Heart right ventricle (tissue), 2 donors: ENCODE measurements around a stretch of chr1.

GRCh38 chr1:21310663-21311165 is 20.5 kb upstream of the ECE1 start:
- PRO-cap, 2 experiments, result no peak in any of the 2 experiments

DNA sequence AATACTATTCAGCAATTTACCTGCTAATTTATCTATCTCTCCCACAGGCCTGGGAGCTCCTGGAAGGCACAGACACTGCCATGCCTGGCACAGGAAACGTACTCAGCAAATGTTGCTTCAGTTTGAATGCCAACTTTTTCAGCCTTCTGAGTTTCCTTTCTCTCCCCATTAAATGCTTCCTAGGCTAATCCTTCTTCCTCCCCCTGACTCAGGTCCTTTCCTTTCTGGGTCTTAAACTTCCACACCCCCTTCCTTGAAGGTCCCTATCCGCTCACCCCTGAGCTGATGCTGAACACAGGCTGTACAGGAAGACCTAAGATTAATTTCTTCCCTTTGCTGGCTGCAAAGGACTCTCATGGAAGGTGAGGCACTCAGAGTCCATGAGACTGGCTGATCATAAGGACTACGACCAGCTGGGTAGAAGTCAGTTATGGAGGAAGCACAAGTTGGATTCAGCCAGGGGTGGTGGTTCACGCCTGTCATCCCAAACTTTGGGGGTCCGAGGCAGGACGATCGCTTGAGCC is 40.3 kb upstream of the ECE1 start:
- PRO-cap, 2 experiments, result no peak in any of the 2 experiments

GRCh38 chr1:21333953-21335067 is 44.0 kb upstream of the ECE1 start:
- PRO-cap, 2 experiments, result no peak in any of the 2 experiments

DNA sequence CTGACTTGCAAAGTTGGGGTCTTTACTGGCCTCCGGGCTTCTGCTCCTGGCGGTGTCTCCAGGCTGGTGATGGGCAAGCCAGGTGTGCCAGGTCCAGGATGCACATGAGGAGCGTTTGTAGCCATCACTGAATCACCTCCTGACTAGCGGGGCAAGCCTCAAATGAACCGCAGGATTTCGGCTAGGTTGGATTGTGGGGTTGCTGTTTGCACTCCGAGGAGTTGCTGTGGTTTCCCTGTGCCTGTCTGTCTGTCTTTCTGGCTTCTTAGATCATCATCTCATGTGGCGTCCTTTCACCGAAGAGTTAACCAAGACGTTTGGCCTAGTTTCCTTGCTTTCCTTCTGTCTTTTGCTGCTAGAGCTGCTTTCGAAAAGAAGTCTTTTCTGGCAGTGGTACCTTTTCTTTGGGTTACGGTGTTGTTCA is 810 bp downstream of the NBPF3 start:
- PRO-cap, 2 experiments, result no peak in any of the 2 experiments

DNA sequence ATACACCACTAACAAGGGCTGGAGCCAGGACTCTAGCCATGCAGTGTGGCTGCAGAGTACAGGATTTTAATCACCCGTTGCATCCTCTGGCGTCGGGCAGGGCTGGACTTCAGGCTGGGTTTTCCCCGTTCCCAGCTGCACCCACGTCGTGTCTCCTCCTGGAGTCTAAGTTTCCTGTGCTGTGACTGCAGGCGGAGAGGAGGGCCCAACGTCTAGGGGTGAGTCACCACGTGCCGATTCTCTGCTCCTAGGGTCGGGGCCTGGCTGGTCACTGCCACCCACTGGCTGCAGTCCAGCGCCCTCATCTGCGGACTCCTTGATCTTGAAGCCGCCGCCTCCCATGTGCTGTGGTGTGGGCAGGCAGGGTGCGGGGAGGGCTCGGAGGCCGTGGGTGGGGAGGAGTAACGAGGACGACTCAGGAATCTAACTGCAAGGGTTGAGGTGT is 77.7 kb downstream of the ALPL start:
- PRO-cap, 2 experiments, result peak in 1 of 2 experiments; most common plus-strand start position 198 of the sequence (in 1); most common minus-strand start position 68 of the sequence (in 1)

DNA sequence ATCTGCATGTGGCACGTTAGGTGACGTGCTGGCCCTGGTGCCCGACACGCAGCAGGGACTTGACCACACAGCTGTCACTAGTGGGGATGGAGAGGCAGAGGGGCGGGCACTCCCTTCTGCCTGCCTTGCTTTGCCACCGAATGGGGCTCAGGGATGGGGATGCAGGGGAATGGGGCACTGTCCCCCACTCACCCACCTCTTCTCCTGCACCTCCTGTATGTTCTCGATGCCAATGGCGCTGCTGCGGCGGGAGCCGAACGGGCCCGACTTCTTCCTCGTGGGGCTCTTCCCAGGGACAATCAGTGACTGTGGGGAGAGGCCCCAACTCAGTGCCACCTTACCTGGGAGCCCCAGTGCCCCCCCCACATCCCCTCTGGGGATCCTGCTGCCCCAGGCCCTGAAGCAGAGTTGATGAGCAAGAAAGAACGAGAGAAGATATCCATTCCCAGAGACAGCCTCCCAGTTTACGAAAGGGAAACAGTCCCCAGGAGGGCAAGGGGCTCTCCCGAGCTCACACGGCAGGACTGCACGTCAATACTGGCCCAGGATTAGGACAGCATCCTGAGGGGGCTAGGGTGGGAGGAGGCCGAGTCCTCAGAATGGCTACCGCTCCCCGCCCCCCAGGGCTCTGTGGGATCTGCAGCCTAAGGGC is 66.4 kb downstream of the RAP1GAP start:
- PRO-cap, 2 experiments, result no peak in any of the 2 experiments

DNA sequence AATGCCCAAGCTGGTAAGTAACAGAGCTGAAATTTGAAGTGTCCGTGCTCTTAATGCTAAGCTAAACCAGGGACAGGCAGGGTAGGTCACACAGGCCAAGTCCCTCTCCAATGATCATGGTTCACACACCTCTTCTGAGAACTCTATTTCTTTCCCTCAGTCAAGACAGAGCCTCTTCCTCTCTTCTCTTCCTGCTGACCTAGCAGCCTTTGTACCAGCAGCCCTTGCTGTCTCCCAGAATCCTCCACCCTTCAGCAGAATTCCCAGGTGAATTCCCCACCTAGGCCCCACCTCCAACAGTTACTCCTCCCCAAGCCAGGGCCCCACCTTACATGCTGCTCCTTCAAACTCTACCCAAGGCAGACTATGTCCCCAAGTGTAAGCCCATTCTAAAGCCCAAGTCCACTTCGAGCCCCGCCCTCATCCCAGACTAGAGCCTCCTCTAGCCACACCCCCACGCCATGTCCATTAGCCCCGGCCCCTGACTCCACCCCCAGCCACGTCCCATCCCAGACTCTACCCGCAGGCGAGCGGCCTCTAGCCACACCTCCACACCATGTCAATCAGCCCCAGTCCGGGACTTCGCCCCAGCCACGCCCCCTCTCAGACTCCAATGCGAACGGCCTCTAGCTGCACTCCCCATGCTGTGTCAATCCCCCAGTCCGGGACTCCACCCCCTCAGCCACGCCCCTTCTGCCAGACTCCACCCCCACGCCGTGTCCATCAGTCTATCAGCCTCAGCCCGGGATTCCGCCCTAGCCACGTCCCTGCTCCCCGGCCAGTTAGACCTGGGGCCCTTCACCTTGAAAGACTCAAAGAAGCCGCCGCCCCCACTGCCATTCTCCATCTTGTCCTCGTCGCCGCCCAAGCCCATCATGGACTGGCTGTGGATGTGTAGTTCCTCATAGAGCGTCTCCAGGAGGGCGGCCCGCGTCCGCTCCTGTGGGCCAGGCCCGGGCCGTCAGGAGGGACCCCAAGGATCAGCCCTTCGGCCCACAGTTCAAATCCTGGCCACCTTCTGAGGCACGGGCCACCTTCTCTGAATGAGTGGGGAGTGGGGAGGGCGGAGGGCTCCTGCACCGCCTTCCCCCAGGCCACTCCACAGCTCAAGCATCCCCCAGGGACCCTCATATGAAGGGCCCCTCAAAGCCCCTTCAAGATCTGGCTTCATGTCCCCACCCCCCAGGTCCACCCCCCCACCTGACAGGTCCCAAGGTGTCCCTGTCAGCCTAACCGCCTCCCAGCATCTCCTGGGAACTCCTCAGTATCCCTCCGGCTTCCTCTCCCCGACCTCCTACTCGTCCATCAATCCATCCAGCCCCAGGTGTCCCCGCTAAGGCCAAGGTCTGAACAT is 61.3 kb downstream of the RAP1GAP start:
- PRO-cap, 2 experiments, result peak in 1 of 2 experiments; most common plus-strand start position 734 of the sequence (in 1)

DNA sequence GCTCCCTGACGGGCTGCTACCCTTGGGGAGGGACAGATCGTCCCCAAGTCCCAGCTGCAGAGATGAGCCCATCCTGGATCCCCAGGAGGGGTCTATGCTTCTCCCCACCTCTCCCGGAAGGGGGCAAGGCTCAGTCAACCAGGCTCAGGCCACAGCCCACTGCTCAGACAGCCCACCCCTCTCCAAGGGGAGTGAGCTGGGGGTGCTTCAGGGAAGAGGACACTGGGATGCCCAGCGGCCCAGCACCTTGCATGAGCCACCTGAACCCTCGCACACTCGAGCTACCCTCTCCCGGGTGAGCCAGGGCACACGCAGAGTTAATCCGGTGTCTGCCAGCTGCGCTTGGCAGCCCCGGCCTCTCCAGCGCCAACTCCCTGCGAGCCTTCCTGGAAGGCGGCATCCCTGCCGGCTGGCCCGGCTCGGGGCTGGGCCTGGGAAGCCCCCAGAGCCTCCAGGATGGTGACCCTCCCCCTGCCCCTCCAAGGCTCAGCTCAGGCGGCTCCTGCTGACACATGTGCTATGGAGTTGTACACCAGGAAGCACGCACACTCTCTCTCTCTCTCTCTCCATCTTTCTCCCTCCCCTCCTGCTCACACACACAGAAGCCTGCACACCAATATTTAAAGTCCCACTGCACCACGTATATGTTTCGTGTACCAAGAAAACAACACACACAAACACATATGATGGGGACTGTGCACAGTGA is 48.7 kb downstream of the RAP1GAP start:
- PRO-cap, 2 experiments, result no peak in any of the 2 experiments

DNA sequence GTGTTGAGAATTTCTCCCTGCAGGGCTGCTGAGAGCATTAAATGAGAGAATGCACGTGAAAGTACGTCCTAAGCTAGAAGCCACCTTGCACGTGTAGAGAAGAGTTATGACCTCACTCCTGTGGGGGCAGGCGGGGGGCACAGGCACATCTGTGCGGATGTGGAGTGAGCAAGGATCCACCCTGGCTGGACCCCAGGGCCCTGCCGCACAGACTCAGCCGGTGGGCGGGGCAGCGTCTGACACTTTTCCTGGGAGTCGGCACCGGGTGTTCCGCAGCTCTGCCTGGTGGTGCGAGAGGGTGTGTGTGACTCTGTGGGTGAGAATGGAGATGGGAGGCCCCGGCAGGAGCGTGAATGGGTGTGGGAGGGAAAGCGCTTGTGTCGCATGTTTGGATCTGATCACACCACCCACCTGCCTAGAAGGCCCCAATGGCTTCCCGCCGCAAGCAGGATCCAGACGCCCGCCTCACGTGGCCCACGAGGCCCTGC is 29.6 kb downstream of the RAP1GAP start:
- PRO-cap, 2 experiments, result no peak in any of the 2 experiments

DNA sequence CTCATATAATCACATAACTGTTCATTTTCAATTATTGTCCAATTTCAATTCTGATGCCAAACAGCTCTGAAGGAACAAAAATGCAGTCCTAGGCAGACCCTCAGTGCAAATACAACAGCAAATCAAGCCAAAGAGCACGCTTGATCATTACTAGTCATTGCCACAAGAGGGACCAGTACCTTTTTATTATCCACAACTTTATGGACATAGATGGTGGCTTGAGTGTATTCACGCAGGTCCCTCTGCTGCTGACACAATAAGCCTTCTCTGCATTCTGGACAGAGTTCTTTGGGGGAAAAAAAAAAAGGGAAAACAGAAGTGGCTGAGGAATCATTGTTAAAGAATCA is 34.1 kb upstream of the RAP1GAP start:
- PRO-cap, 2 experiments, result no peak in any of the 2 experiments

DNA sequence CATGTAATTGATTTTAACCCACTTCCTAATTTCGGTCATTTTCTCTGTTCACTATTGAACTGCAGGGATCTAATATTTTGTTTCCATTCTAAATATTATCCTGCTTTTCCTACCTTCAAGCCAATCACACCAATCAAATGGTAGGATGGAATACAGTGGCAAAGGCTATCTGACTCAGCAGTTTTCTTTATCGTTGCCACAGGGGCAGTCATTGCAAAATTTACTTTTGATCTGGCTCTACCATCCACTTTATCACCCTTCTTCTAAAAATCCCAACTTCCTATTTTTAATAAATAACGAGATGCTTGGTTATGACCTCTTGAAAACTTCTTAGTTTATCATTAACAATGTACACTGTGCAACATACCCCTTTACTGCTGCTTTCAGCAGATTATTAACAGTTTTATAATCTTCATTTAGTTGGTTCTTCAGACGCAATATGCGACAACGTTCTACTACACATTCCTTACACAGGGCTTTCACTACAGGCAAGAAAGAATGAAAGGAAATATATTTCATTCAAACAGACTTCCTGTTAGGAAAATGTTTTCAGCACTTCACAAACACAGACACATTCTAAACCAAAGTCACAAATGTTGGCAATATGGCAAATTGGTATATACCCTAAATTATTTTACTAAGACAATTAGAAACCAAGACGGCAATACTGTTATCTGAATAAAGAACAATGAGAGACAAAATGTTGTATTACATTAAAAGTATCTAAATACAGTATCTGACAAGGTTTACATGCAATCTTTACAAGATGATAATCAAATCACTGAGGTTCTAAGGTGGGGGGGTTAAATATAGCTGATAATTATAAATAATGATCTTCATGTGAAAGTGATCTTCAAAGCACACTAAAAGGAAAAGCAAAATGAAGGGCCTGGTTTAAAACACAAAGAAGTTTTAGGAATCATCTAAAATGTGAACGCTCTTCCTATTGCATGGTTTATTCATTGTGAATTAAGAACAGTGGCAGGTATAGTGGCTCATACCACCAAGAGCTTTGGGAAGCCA is 52.4 kb upstream of the RAP1GAP start:
- PRO-cap, 2 experiments, result no peak in any of the 2 experiments

DNA sequence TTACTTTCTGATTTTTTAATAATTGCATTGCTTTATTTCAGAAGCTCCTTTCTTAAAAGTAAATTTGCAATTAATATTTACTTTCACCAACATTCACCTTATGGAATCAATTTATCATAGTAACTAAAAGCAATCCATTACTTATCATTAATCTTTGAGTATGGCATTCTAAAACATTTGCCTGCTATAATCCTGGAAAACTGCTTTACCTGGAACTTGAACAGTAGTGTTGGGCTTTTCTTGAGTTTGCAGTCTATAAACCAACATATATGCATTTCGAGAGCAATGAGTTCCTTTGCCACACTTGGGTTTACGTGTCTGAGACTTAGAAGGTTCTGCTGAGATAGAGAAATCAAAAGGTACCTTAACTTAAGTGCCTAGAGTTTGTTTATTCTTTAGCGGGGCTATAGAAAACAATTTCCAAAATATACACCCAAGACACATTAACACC is 53.4 kb downstream of the USP48 start:
- PRO-cap, 2 experiments, result no peak in any of the 2 experiments

DNA sequence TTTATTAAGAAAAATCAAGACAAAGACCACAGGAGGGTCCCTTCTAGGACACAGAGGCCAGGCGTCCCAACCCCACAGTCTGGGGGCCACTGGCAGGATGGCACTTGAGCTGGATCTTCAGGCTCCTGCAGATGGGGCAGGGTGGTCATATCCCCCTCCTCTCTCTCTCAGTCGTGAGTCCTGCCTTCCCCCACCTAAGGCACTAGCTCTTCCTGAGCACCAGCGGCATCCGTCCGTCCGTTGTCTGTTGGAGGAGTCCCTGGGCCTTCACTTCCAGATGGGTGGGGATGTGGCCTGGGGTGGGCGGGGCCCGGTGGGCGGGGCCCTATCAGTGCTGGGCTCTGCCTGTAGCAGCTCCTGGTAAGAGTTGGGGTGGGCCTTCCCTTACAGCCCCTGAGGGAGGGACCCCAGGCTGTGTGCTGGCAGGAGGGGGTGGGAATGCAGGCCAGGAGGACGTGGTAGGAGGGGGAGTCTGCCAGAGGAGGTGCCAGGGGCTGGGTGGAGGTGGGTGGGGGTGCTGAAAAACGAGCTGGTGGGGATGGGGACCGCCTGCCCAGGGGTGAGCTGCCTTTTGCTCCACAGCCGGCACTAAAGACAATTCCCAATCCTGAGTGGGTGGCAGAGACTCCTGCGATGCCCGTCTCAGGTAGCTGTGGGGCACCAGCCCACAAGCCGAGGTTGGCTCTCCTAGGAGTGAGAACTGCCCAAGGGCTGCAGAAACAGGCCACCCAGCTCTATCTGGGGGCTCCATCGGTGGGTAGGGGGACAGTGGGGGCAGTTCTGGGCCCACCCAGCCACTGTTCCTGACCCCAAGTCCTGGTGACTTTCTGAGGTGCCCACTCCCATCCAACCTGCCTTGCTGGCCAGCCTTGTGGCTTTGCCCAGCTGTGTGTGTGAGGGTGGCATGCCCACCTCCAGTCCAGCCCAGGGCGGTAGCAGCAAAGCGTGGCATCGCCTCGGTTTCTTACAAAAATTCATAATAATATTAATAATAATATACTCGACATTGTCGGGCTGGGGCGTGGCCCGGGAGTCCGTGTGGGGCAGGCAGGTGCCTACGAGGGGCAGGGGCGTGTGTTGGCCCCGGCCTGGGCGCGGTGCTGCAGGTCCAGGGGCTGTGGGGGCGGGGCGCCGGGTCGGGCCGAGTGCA is 10.6 kb downstream of the LDLRAD2 start:
- PRO-cap, 2 experiments, result no peak in any of the 2 experiments

DNA sequence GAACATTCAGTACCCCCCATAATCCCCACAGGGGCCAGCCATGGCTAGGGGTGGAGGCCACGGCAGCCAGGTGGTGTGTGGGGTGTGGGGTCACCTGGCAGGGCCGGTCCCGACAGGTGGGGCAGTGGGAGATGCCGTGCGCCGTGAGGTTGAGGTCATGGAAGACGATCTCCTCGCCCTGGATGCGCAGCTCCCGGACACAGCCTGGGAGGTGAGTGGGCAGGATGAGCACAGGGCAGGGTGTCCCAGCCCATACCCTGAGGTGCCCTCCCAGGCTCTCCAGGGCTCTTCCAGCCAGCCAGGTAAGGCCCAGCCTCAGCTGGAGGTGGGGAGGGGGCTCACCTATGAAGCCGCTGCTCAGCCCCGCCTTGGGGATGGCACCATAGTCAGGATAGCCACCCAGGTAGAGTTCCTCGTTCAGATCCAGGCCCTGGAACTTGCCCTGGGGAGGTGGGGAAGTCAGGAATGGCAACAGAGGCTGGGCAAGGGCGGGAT is 19.1 kb downstream of the LDLRAD2 start:
- PRO-cap, 2 experiments, result no peak in any of the 2 experiments

DNA sequence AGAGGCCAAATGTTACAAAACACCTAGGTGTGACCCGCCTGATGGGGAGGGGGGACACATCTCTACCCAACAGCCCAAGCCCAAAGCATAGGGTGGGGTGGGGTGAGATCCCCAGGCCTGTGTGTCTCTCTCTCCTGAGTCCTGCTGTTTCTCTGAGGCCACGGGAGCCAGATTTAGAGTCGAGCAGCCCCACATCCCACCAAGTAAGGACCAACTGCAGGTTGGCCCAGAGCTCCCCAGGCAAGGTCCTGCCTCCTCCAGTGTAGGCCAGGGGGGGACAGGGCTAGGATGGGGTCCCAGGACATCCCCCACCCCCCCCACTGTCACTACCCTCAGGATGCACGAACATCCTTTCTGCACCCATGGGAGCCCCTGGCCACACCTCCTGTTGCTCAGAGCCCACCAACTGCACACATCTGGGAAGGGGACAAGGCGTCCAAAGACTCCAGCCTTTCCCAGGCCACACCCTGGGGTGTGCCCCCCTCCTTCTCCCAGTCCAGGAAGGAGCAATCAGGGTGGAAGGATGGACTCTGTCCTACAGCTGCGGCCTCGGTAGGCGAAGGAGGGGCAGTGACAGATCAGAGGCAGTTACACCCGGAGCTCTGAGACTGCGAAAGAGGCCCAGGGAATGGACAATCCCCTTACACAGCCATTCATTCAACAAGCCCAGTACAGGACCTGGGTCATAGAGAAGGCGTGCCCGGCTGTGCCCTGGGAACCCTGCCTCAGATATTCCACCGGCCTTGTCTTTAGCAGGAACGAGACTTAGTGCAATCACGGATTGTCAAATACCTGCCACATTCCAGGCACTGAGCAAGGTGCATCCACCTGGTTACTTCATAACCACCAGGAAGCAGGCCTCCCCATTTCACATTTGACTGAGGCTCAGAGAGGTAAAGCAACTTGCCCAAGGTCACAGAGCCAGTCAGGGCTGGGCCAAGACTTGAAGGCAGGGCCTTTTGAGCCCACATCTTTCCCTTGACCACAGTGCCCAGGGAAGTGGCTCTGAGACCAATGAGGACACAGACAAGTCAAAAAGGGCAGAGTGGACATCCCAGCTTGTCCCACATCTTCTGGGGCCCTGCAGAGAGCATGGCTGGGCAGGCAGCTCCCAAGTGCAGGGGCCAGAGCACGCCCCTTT is 9.5 kb downstream of the HSPG2 start:
- PRO-cap, 2 experiments, result no peak in any of the 2 experiments

DNA sequence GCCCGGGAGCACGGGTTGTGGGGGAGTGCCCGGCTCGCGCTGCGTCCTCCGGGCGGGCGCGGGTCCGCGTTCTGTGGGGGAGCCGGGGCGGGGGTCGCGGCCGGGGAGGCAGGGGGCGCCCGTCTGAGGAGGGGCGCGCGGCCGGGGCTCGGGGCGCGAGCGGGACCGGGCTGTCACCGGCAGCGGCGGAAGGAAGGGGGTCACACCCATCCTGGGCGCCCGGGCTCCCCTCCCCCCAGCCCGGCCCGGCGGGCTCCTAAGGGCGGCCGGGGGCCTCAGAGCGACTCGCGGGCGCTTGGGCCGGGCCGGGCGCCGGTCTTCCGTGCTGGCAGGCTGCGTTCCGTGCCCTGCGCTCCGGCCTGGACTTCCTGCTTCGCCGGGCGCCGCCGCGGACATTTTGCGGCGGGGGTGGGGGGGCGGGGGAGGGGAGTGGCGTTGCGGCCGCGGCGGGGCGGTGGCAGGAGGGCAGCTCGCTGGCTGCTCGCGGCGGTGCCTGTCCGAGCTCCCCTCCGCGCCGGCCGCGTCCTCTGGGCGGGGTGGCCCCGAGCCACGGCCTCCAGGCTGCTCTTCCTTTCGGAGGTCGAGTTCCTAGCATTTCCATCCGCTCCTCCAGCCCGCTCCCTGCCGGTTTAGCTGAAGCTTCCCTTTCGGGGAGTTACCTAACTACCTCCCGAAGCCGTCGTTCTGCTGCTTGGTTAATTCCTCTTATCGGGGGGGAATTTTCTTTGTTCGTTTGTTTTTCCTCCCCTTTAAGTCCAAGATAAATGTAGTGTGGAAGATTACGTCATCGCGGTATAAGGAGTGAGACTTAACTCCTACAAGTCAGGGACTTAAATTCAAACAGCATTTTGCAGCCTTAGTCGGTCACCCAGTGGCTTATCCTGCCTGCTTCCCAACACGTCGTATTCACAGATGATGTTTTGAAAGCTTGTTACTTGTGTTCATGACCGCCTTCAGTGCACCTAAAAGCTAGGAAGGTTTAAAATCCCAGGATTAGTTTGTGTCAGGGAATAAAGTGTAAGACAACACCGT is 662 bp downstream of the CDC42 start:
- PRO-cap, 2 experiments, result peak in 2 of 2 experiments; most common plus-strand start position 283 of the sequence (in 1); most common minus-strand start position 180 of the sequence (in 1)

DNA sequence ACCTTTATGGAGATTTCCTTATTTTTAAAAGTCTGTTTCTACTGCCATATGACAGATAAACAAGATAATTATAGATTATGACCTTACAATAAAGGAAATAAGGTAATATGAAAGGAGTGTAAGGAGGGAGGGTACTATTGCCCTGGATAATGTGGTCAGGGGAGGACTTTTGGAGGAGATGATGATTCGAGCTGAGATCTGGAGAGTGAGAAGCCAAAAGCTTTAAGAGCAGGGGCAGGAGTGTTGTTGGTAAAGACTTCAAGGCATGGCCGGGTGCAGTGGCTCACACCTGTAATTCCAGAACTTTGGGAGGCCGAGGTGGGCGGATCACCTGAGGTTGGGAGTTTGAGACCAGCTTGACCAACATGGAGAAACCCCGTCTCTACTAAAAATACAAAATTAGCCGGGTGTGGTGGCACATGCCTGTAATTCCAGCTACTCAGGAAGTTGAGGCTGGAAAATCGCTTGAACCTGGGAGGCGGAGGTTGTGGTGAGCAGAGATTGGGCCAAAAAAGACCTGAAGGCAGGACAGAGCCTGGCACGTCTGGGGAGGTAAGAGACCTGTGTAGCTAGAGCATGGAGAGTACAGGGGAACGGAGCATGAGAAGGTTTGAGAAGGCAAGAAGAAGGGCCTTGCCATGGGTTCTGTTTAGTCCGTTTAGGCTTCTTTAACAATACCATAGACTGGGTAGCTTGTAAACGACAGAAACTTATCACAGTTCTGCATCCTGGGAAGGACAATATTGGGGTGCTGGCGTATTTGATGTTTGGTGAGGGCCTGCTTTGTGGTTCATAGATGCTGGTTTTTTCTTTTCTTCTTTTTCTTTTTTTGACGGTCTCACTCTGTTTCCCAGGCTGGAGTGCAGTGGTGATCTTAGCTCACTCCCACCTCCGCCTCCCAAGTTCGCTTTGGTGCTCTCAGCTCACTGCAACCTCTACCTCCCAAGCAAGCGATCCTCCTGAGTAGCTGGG is 14.3 kb downstream of the CDC42 start:
- PRO-cap, 2 experiments, result no peak in any of the 2 experiments

GRCh38 chr1:22077831-22078116 is 25.3 kb downstream of the CDC42 start:
- PRO-cap, 2 experiments, result no peak in any of the 2 experiments

DNA sequence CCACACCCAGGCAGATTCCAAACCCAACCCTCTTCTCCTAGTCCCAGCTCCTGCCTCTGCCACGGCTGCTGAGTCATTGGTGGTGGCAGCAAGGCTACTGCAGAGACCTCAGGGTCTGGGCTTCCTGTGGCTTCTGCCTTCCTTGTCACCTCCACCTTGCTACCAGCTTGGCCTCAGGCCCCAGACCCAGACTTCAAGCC is 118.5 kb upstream of the ZBTB40 start:
- PRO-cap, 2 experiments, result no peak in any of the 2 experiments

DNA sequence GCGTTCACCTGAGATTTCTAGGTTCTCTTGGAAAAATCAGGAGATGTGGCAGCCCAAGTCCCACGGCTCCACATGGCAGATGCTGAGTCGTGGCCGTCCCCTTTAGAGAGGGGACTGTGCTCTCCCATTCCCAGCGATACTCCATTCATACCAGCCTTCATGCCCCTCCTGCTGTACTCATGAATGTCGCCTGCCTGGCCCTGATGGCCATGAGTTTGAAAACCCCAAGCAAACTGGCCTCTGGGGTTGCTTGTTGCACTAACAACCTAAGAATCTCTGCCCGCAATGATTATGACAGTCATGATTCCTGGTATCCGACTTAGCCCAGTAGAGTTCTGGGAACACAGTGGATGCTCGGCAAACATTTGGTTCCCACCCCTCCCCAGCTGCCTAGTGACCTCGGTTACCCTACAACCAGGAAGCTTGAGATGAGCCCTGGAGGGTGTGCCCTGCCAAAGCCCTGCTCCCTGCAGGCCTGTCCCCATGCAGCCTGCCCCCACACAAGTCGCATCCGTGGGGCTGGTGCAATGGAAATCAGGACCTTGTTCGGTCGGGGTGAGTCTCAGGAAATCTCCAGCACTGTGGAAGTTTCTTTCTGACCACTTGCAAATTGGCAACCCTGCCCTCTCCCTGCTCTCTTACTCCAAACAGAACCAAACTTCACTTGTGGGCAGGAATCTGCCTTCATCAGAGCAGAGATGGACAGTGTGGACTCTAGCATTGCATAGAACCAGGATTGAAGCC is 76.0 kb upstream of the ZBTB40 start:
- PRO-cap, 2 experiments, result no peak in any of the 2 experiments